ENCODE data around the genes ABL1 and PRRT1B.

GRCh38 chr9:130690222-130690625 lies 3.4 kb upstream of the EXOSC2 start:
- PRO-cap: bidirectional peak, plus-strand start at chr9:130690310, minus-strand start at chr9:130690063

- PRO-cap: no peak
Measured at GRCh38 chr9:130715536-130715968, 22.0 kb downstream of the EXOSC2 start.

DNA sequence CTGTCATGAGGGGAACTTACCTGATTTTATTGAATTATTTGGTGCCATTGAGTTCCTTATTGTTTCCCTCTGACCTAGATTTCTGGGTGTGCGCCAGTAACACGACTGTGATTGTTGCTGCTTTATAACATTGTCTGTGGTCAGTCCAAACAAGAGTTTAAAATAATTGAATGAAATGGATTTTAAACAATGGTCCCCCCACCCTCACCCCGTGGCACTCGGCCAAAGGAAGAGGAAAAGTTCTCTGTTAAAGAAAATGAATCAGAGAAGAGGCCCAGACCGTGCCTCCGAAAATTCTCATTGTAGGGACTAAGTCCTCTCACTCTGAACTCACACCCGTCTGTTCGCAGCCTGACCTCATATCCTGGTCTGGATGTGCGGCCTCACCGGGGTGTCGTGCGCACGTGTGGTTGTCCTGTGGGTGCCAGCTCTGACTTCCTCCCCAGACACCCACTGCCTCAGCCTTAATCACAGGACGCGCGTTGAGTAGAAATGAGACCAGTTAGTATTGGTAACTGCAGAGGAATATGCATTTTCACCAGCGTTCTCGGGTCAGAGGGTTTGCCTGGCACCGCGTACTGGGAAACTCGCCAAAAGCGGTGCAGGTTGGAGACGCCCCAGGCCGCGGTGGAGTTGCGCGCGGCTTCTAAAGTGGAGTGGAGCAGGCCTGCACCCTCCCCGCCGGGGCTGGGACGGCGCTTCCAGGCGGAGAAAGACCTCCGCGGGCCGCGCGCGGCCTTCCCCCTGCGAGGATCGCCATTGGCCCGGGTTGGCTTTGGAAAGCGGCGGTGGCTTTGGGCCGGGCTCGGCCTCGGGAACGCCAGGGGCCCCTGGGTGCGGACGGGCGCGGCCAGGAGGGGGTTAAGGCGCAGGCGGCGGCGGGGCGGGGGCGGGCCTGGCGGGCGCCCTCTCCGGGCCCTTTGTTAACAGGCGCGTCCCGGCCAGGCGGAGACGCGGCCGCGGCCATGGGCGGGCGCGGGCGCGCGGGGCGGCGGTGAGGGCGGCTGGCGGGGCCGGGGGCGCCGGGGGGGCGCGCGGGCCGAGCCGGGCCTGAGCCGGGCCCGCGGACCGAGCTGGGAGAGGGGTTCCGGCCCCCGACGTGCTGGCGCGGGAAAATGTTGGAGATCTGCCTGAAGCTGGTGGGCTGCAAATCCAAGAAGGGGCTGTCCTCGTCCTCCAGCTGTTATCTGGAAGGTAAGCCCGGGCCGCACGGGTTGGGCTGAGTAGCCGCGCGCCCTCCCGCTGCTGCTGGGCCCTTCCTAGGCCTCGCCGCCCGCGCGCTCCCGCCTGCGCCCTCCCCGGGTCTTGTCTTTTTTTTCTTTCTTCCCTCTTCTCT lies at the start of gene ABL1:
TSS of gene ABL1 (plus strand) at position 923 of the 1,336 bp plus-strand sequence.
- PRO-cap: bidirectional peak, plus-strand start at position 368 of the sequence, minus-strand start at position 342 of the sequence; bidirectional peak, plus-strand start at position 951 of the sequence, minus-strand start at position 589 of the sequence; bidirectional peak, plus-strand start at position 1,102 of the sequence, minus-strand start at position 1,085 of the sequence; bidirectional peak, plus-strand start at position 1,186 of the sequence, minus-strand start at position 1,189 of the sequence

- PRO-cap: no peak
Measured at GRCh38 chr9:130933105-130933516, 5.9 kb downstream of the FIBCD1 start.

- PRO-cap: no peak
Measured at GRCh38 chr9:130935164-130935561, 3.9 kb downstream of the FIBCD1 start.

DNA sequence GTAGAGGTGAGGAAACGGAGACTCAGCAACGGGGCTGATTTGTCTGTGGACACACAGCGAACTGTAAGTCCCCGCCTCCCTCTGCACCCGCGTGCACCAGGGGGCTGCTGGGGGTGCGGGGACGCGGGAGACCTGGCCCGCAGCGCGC lies 1.0 kb downstream of the FIBCD1 start:
- PRO-cap: no peak

DNA sequence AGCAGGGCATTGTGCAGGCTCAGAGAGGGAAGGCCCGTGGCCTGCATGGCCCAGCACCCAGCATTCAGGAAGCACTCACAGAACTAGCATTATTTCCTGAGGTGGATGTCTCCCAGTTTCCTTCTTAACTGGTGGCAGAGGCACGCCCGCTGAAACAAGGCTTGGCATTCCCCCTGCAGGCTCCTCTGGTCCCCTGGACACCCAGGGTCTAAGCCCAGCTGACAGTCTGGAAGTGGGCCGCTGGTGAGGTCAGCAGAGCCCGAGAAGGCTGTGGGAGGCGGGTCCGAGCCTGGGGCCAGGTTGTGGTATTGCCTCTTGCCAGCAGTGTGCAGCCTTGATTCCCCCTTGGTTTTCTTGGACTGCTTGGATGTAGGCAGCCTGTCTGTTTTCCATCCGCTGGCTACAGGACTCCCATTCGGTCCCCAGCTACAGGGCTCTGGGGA lies 1.5 kb downstream of the AIF1L start:
- PRO-cap: no peak

- PRO-cap: no peak
Measured at GRCh38 chr9:131197229-131197763, 71.9 kb downstream of the NUP214 start.

DNA sequence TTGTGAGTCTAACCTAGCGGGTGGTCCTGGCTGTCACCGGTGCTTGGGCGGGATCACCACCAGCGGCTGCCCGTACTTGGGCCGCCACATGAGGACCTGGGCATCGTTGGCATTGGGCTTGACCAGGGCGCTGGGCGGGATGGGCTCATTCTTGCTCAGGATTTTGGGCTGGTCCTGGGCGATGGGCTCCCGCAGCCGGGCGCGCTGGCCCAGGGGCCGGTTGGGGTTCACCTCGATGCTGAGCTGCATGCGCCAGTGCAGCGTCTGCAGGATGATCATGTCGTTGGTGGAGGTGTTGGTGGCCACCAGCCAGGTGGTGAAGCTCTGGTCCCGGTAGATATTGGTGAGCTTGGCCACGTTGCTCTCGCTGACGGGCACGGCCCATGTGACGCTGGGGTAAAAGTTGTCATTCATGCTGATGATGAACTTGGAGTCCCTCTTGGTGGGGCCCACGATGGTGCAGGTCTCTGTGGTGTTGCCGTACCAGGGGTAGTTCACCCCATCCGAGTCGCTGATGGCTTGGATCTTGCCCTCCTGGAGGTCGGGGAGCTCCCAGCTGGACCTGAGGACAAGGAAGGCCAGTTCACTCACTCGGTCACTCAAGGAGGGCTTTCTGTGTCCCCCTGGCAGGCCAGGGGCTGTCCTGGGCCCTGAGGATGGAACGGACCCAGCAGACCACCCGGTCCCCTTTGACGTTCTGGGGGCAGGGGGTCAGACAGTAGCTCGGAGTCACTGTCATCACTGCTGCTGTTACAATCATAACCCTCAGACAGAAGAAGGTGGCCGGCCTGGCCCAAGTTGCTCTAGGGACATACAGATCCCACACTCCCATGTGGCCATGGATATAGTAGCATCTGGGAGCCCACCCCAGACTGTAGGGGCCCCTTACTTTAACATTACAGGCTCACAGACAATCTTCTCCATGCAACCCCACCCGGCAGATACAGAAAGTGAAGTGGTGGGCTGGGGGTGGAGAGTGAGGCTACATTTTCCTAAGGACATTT lies 15.2 kb downstream of the FAM78A start:
- PRO-cap: no peak

- PRO-cap: no peak
Measured at GRCh38 chr9:131277356-131278661, 1.5 kb upstream of the FAM78A start.

- PRO-cap: no peak
Measured at GRCh38 chr9:131290697-131291308, 1.3 kb downstream of the PLPP7 start.

GRCh38 chr9:131299159-131299882 lies 9.8 kb downstream of the PLPP7 start:
- PRO-cap: no peak

- PRO-cap: no peak
Measured at GRCh38 chr9:131464291-131465397, 38.1 kb upstream of the POMT1 start.

GRCh38 chr9:131495398-131496075 lies 7.2 kb upstream of the POMT1 start:
- PRO-cap: no peak

GRCh38 chr9:131503894-131504433 lies 1.2 kb downstream of the POMT1 start:
- PRO-cap: no peak

DNA sequence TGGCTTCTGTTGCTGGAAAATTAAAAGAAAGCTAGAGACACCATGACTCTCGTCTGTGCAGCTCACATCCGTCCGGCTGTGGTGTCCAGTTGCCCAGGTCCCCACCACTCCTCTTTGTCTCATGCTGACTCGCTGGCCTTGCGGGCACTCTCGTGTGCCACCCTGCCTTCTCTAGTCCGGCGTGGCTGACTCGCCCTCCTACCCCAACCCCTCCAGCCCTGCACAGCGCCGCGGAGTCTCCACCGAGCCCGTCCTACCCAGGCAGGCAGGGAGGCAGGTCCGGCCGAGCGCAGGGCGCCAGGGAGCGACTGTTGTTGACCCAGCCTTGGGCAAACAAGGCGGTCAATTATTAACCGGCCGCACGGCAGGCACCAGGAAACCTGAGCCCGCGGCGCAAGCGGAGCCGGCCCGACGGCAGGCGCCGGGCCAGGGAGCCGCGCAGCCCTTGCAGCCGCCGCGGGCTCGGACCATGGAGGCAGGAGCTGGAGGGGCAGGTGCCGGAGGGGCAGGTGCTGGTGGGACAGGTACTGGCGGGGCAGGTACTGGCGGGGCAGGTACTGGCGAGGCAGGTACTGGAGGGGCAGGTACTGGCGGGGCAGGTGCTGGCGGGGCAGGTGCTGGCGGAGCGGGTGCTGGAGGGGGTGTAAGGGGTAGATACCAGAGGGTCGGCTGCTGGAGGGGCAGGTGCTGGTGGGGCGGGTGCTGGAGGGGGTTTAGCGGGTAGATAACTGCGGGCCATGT lies at the start of gene PRRT1B:
TSS of gene PRRT1B (plus strand) at position 377 of the 741 bp plus-strand sequence.
- PRO-cap: bidirectional peak, plus-strand start at position 403 of the sequence, minus-strand start at position 277 of the sequence

DNA sequence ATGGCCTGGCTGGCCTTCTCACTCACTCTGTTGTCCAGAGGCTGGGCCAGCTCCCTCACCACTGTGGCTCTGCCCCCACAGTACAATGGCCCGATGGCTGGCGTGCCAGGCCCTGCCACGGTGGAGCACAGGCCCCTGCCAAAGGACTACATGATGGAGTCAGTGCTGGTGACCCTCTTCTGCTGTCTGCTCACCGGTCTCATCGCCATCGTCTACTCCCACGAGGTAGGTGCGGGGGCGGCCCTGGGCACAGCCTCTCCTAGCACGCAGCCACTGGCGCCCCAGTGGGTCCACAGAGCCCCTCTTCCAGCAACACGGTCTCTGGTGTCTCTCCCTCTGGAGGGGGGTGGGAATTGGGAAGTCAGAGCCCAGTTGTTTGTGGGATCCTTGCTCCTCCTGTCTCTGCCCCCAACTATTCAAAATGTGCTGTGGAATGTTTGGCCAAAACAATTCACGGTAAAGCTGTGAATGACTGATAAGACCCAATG lies 10.7 kb downstream of the PRRT1B start:
- PRO-cap: no peak

DNA sequence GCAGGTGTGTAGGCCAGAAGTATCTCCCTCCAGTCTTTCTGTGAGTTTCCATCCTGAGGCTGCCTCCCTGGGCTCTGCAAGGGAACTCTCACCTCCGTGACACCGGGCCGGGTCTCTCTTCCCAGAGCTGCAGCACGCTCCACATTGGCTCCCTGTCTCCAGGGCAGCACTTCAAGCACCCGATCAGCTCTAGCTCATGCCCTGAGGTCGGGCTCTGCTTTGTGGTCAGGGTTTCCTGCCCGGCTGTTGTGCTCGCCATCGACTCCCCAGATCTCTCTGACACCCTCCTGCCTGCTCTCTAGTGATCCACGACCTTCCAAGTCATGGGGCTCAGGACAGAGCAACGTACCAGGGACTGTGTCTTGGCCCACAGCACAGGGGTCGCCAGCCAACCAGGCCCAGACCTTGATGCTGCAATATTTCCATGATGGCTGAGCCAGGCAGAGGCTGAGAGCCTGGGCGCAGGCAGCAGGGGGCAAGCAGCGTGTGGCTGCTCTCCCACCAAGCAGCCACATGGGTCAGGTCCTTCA lies 45.1 kb downstream of the PRRT1B start:
- PRO-cap: no peak

DNA sequence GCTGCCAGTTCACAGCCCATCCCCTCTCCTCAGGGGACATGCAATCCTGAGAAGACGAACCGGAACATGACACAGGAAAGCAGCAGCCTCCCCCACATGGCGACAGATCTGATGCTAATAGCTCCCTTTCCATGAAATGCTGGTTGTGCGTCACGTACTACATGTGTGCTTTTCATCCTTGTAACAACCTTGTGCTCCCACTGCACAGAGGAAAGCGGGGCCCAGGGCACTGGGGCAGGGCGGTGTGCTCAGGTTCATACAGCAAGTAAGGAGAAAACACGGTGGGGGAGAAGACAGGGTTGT lies 67.6 kb downstream of the PRRT1B start:
- PRO-cap: no peak

GRCh38 chr9:131635055-131635707 lies 89.9 kb downstream of the PRRT1B start:
- PRO-cap: no peak

All from endodermal cell (in vitro differentiated cells).